ENCODE measurements around the genes DENND1A and PPP6C.

GRCh38 chr9:123929672-123930538, at the start of gene DENND1A:
Gene DENND1A, minus strand, starts transcription at chr9:123930126.
- PRO-cap: bidirectional peak, plus-strand start at chr9:123930241, minus-strand start at chr9:123930079

DNA sequence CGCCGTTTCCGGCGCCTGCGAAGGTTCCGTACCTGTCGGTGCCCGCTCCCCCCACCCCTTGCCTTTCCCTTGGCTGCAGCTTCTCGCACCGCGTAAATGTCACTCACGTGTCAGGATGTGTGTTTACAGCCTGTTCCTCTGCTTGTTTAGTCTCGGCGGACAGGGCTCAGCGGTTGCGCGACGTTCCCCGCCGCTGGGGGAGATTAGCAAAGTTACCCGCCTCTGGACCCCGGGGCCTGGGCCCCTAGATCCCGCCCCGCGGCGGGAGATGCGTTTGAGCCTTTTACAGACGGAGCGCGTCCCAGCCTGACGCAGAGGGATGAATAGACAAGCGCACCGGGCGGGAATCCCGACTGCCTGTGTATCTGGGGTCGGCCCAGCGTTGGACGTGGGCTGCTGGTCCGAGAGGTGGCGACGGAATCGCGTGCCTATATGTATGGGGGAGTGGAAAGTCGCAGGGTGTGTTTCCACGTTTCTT, 2.6 kb upstream of the LHX2 start:
- PRO-cap: no peak

- PRO-cap: no peak
These were observed 29.4 kb downstream of the LHX2 start for GRCh38 chr9:124040729-124041597.

- PRO-cap: no peak
These were observed 33.9 kb downstream of the LHX2 start for GRCh38 chr9:124045462-124045938.

DNA sequence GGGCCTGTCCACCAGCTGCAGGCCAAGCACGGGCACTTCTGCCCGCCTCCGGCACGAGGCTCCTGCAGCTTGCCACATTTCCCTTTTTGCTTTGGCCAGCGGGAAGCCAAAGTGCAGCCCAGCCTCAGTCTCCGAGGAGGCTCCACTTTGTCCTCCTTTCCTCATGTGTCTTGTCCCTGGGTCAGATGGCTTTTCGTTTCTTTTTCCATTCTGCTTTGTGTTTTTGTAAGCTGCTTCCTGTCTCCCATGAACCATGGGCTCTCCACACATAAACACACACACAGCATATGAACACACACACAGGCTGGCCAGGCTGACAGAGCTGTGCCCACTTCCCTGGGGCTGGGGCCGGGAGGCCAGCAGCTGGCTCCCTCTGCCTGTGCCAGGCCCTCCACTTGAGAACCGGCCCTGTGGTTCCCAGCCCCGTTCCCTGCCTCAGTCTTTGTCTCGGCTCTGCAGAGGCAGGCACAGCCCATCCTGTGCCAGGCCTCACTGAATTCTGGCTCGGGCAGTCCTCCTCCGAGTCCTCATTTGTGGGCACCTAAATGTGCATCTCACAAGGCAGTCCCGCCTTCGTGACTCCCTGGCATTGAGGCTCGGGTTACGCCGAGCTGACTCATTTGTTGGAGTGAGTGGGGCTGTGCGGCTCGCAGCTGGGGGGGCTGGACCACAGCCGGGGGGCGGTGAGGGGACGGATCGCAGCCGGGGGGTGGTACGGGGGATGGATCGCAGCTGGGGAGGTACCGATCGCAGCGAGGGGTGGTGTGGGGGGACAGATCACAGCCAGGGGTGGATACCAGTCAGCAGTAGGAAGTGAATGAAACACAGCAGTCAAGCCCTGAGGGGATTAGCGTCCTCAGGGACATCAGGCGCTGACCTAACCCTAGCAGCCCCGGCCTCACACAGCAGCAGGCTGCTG, 72.4 kb downstream of the PSMB7 start:
- PRO-cap: no peak

DNA sequence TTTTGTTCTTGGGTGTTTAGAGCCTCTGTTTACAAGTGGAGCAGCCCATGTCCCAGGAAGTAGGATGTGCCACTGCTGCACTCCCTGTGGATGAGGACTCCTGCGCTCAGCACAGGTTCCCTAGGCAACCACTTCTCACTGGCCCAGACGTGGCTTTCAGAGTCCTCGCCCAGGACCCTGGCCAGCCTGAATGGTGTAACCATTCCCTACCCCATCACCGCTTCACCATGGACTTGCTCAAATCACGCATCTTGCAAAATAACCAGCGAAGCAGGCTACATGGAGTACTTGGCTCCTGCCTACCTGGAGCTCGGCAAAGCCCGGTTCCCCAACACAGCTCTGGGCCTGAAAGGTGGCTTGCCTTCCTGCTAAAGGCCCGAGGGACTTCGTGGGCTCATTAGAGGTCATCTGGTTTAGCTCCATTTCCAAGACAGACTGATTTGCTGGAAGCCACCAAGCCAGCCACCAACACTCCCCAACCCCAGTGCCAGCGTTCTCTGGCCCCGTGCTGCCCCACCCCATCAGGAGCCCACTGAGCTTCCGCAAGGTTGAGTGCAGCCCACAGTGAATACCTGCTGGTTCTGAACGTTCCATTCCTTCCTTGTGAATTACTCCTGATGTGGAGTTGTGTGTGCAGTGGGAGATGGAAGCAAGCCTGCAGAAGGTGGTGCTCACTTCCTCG, 59.8 kb downstream of the PSMB7 start:
- PRO-cap: no peak

DNA sequence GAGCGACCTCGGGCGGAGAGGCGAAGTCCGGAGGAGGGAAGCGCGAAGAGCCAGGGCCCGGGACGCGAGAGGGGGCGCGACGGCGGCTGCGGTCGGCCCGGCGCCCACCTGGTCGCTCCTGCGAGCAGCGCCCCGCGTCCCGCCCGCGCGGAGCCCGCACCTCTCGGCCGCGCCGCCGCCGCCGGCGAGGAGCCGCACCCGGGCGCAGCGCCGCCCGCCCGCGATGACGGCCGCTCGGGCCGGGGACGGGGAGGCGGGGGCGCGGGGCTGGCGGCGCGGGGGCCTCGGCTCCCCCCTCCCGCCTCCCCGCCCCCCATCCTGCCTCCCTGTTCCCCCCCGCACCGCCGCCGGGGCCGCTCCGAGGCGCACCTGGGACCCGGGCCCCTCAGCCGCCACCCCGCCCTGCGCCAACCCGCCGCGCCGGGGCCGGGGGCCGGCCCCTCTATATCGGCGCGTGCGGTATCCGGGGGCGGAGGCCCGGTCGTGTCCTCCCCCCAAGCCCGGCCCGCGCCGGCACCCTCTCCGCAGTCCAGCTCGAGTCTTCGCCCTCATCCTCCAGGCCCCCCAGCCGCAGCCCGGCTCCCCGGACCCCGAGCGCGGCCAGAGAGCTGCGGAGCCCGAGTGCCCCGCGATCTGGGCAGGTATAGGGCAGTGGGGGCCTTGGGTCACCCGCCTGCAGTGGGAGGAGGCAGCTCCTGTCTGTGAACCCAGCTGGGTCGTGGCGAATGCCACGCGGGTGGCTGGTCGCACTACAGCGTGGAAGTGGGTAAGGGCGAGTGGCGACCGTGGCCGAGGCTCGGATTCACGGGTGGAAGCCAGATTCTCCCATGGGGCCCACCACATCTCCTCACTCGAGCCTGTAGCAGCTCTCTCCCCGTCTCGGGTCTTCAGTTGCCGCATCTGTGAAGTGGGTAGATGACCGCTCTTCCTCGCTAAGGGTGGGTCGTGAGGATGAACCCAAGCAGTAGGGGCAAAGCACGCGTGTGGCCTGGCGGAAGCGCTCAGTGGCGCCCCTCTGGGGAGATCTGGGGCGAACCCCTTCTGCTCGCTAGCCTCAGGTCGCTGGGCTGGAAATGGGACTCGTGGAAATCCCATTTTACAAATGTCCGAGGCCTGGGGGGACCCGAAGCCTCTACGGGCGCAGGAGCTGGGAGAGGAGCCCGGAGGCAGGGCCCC, 2.2 kb downstream of the NR5A1 start:
- PRO-cap: no peak

GRCh38 chr9:124779239-124780389, 2.7 kb downstream of the OLFML2A start:
- PRO-cap: no peak

- PRO-cap: no peak
These were observed 727 bp upstream of the WDR38 start for GRCh38 chr9:124852459-124853007.

DNA sequence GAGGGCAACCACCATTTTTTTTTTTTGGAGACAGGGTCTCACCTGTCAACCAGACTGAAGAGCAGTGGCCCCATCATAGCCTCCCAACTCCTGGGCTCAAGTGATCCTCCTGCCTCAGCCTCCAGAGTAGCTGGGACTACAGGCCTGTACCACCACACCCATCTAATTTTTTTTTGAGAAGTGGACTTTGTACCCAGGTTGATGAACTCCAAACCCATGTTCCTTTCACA, 1.0 kb downstream of the RPL35 start:
- PRO-cap: no peak

GRCh38 chr9:125189396-125190445, at the start of gene PPP6C:
Gene PPP6C, minus strand, starts transcription at chr9:125189803.
- PRO-cap: bidirectional peak, plus-strand start at chr9:125189862, minus-strand start at chr9:125189915

- PRO-cap: no peak
These were observed 3.2 kb downstream of the HSPA5 start for GRCh38 chr9:125237924-125238445.

GRCh38 chr9:125428378-125428616, 166.7 kb downstream of the GAPVD1 start:
- PRO-cap: no peak

GRCh38 chr9:125532497-125533243, 174.3 kb downstream of the MAPKAP1 start:
- PRO-cap: no peak

- PRO-cap: no peak
These were observed 75.3 kb downstream of the MAPKAP1 start for GRCh38 chr9:125631726-125632098.

DNA sequence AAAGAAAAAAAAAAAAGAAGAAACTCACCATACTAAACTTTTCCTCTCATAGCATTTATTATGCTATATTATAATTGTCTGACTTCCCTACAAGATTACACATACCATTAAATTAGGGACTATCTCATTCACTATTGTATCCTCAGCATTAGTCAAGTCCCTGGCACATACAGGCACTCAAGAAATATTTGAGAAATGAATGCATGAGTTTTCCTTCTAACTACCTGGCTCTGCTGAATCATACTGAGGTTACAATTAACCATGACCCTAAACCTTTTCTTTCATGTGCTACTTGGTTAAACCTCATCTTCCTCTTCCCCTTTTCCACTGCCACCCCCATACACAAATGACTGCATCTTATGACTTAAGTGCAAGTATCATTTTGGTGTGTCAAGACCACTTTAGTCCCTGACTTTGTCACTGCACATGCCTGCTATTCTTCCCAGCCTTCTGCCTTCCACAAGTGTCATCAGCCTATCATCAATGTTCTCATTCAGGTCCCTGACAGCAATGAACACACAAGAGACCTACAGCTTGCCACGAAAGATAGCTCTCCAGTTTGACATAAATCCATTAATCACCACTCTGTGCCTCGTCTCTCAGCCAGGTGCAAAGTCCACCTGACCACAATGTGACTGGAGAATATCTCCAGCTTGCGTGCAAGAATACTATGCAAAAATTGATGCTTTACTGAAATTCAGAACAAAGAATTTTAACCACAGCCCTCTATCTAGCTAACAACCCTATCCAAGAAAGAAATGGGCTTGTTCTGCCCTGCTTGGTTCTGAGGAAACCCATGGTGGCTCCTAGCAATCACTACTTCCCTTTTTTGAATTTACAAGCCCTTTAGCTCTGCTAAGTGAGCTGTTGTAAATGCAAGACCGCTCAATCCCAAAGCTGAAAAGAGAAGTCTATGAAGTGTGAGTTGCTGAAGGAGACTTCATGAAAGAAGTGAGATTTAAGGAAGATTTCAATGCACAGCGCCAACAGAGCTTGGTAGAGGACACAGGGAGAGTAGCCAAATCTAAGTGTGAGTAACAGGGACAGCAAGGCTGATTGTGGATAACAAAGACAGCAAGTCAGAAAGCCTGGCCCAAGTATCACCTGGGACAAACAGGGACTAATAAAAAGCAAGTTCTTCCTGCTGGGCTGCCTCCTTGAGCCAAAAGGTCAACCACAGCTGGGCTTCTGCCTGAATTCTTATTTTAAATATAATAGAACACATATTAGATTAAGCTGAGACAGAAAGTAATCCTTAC, 74.4 kb downstream of the MAPKAP1 start:
- PRO-cap: no peak

GRCh38 chr9:125746433-125746591, 861 bp upstream of the PBX3 start:
- PRO-cap: bidirectional peak, plus-strand start at chr9:125746737, minus-strand start at chr9:125746506

DNA sequence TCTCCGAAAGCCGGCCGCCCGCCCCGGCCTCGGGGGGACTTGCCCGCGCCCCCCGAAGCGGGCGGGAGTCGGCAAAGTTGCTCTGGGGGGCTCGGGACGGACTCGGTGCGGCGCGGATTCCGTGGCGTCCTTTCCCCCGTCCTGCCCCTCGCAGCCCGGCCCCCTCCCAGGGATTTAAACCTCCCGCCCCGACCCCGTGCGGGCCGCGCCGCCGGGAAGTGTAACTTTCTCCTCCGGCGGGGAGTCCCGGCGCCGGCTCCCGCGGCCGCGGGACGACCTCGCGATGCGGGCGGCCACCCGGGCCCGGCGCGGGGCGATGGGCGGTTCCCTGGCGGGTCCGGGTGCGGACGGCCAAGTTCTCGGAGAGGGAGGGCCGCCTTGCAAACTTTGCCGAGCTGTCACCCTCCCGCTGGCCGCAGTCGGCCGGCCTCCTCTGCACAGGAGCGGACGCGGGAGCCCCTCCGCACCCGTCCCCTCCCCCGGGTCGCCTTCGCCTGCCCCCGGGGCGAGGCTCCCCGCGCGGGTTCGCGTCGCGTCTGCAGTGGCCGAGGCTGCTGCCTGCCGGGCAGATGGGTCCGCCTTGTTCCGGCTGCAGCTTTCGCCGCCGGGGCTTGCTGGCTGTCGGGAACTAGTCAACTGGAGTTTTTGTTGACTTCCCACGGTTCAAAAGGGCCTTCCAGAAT, 736 bp downstream of the PBX3 start:
- PRO-cap: no peak

- PRO-cap: no peak
These were observed 3.2 kb downstream of the PBX3 start for GRCh38 chr9:125750141-125750996.

GRCh38 chr9:125759781-125760237, 12.6 kb downstream of the PBX3 start:
- PRO-cap: no peak

Measured in Metastatic Lung Carcinoma in the Adrenal Gland (tissue), 1 donor.